Pulmonary lymph node (tissue), 1 donor: ENCODE results near the gene HSPH1.

DNA sequence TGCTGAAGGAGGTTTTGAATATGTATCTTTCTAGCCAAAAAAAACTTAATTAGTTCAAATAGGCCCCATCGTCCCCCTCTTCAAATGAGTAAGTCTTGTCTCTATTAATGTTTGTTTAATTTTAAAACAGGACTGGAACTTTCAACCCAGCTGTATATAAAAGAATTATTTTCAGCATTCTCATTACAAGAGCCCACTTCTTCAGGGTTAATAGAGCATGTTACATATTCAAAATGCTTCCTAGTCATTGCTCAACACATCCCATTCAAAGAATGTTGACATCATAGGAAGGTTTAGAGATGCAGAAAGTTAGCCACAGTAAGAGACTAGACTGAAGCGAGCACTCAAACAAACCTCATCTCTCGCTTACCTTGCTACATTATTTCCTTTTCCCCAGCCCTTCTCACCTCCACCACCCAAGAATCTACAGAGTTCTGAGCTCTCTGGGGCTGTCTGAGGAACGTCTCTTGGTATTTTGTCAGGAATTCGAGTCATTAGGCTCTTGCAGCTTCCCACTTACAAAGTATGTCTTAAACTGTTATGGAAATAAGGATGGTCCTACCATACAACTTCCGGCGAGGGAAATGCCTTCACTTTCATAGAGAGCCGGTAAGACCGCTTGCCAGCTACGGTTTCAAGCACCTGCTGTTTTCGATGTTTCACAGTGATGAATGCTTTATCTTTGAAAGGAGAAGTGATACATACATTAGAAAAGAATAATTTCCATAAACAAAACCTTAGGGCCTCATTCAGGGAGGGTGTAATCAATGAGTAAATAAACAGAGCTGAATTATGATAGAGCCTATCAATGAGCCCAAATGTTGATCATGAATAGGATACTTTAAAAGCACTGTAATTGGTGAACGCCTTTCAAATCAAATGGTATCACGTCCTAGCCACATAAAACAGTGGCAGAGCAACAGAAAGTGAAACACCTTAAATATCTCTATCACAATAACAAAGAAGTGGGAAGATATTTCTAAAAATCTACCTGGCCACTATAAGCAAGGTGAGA, 65.1 kb downstream of the FLT1 start:
- PRO-cap, result unidirectional peak, plus-strand start at position 323 of the sequence

DNA sequence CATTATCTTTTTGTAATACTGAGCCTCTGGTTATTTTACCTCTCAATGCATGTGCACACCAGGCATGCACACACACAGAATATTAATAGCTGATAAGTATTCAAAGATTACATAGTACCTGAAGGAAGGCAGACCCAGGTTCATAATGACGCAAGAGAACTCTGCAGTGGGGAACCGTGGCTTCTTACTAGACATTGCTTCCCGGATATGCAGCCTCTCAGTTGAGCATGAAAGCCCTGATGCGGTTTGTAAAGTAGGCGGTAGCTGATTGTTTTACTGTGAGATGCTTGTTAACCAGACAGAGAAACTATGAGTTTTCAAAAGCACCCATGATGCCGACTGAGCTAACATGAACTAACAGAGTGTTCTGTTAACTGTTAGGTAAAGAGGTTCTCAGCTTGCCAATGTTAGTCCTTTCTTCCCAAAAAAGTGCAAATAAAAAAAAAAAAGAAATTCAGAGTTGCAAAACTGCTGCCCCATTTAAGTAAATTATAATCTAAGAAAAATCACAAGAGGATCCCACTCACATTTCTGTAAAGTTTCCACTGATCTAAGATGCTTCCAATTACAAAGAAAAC, 2.3 kb downstream of the FLT1 start:
- PRO-cap, result no peak

GRCh38 chr13:28493486-28494204, 1.3 kb downstream of the FLT1 start:
- PRO-cap, result no peak

GRCh38 chr13:29435391-29435551, 160.2 kb downstream of the SLC7A1 start:
- PRO-cap, result no peak

- PRO-cap, result no peak
Measured at GRCh38 chr13:29519996-29520605, 75.4 kb downstream of the SLC7A1 start.

GRCh38 chr13:29685209-29685813, 89.8 kb upstream of the SLC7A1 start:
- PRO-cap, result no peak

DNA sequence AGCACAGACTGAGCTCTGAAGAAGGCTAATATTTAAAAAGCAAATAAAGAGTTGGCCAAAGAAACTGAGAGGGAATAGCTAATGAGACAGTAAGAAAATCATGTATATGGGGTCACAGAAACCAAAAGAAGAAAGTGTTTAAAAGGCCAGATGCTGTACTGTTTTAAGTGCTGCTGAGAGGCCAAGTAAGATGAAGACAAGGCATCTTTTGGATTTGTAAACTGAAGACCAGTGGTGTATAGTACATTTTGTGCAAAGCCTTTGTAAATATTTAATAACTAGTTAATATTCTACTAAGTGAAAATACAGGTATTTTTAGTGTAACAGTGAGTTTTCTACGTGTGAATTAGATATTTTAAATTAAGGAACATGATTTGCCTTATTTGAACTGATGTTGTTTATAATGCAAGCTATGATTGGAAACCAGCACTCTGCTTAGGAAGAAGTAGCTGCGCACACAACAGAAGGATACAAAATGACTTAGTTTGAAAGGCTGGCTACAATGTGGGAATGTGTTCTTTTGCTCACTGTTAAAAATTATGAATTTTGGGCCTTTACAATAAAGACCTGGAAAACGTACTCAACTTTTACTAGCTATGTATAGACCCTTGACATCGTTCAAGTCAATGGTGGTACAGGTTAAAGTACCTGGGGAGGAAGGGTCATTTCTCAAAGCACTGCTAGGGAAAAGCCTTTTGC, 39.9 kb downstream of the UBL3 start:
- PRO-cap, result no peak

DNA sequence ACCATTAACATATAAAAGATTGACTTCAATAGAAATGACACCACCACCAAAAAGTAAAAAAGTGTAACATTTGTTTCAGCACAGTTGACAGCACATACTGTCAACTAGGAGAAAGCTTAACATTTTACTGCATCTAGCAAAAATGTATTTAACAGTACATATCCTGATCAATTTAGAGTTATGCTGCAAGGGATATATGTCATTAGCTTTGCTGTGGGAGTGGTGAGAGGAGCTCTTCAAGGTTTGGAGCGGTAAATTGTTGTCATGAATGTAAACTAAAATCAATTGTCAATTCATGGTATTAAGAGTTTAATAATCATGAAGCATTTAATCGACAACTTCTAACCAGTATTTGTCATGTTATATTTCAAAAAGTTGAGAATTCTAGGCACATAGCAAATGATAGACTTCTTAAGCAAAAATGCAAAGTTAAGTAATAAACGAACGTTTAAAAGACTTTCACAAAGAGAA, 3.6 kb downstream of the UBL3 start:
- PRO-cap, result no peak

DNA sequence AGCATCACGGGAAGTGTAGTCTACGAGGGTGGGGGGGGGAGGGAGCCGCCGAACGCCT, 136 bp upstream of the UBL3 start:
- PRO-cap, result no peak

GRCh38 chr13:30142792-30143302, 164.5 kb downstream of the KATNAL1 start:
- PRO-cap, result no peak

DNA sequence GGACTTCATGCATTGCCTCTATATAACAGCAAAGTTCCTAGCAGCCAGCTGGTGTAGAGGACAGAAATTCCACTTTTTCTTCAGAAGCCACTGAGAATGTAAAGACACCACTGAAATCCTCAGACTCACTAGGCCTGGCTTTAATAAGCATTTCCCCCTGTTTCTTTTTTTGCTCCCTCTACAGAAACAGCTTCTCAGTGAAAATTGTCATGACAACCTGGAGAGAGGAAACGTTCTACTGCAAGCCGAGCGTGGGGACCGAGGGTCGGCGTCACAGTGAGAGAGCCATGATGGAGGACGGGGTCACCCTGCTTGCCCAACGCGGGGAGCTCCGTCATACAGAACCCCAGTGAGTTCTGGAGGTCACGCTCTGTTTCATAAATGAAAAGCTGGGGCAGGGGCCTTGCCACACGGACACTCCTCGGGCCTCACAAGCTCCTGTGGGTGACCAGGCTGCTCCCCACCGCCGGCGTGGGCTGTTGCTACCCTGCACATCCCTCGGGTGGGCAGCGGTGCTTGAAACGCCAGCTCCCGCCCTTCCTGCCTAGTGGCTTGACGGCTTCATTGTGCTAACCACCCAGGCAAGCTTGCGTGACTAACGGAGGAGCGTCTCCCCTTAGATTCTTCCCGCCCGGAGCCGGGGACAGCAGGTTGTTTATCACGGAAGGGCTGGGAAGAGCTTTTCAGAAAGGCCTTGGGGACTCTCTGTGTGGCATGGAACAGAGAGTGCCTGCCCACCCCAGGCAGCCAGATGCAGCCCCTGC, 153.7 kb downstream of the KATNAL1 start:
- PRO-cap, result no peak

GRCh38 chr13:30279928-30280330, 27.4 kb downstream of the KATNAL1 start:
- PRO-cap, result no peak

- PRO-cap, result no peak
Measured at GRCh38 chr13:30334505-30335677, 27.5 kb upstream of the KATNAL1 start.

- PRO-cap, result no peak
Measured at GRCh38 chr13:30619781-30620044, 2.0 kb downstream of the USPL1 start.

DNA sequence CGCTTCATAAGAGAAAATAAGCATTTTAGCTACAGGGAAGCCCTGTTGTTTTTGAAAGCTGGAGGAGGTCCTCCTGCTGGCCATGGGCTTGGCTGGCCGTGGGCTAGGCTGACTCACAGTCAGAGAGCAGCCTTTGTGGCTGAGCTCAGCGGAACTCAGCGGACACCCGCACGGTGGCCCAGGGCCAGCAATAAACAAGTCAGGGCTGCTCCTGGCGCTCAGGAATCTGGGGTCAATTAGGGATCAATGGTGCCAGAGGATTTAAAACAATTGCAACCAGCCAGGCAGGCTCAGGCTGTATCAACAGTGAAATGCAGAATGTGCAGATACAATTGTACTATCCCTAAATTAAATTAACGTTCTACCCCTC, 57.3 kb downstream of the ALOX5AP start:
- PRO-cap, result no peak

DNA sequence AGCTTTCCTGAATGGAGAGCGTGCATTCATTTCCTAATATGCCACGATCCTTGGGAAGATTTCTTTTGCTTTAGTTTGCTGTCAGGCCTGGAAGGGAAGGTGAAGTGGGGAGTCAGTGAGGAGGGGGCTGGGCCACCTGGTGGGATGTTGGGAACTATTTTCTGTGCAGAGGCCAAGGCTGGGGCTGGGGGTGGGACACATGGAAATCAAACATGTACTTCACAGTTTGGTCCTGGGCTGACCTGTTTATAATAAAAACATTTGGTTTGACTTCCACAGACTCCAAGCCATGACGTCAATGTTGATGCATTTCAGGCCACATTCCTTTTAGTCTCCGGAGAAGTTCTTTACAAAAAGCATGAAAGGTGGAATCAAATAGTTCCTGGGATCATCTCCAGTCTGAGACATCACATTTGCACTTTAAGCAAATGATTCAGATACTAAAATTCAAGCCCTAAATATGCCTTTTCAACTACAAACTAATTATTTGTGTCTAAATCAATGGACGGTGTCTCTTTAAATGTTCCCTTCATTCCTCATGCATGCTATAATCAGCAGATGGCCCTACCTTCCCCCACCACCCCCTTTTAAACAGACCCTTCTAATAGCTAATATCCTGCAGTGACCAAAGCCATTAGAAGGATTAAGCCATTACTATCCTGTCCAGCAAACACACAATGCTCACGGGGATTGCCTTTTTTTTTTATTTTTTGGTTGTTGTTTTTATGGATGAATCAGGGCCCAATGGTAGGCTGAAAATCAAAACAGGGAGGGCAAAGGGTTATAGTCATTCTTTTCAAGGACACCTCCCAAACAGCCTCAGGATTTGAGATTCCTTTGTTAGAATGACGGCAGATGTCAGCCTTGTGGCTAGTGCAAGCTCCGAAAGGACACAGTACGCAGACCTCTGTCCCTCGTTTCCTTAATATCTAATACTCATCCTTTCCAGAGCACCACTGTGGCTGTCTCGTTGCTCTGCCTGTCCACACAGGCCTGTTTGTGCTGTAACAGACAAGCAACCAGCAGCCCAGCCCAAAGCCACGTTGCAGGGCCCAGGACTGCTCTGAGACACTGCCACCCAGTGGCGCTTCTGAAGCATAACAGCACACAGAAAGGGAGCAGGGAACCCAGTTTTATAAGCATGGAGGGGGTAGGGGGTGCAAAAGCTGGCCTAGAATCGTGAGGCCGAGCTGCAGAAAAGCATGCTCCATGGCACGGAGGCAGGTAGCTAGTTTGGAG, 41.2 kb upstream of the MEDAG start:
- PRO-cap, result no peak

DNA sequence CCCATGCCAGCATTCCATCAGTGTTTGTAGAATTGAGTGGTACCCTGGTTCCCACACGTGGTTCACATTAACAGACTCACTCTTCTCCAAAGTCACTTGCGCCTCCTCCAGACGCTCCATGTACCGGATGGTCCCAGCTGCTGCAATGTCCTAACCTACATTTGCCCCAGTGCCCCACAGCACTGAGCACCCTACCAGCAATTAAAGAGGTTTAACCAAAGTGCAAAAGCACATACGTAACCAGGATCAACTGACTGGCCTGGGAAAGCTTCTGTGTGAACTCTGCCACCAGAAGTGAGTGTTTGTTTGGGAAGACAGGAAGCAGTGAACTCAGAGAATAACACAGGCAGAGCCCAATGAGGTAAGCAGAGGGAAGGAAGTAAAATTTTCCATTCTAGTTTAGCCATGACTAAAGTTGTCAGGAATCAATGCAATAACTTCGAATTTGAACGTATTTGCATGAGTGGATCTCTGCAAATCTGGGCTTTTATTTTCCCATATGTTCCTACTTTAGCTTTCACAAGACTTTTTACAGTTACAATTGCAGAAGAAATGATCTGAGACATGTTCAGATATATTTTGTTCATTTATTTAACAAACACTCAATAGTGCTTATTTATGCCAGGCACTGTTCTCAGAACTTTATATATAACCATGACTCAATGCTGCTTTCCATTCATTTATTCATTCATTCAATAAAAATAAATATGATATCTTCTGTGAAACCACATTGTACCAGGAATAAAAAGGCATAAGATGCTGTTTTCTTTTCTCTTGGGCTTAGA, 7.2 kb upstream of the MEDAG start:
- PRO-cap, result no peak

GRCh38 chr13:31140809-31141381, 20.8 kb downstream of the HSPH1 start:
- PRO-cap, result no peak

- PRO-cap, result bidirectional peak, plus-strand start at chr13:31162207, minus-strand start at chr13:31161862
Measured at GRCh38 chr13:31161286-31162096, at the start of gene HSPH1. HSPH1 (minus strand) TSS chr13:31161904.

GRCh38 chr13:31926869-31927652, 104.5 kb upstream of the FRY start:
- PRO-cap, result no peak